Non-pigmented ciliary epithelial cell (primary cell): ENCODE measurements around the genes AKAP5 and ZFYVE26.

DNA sequence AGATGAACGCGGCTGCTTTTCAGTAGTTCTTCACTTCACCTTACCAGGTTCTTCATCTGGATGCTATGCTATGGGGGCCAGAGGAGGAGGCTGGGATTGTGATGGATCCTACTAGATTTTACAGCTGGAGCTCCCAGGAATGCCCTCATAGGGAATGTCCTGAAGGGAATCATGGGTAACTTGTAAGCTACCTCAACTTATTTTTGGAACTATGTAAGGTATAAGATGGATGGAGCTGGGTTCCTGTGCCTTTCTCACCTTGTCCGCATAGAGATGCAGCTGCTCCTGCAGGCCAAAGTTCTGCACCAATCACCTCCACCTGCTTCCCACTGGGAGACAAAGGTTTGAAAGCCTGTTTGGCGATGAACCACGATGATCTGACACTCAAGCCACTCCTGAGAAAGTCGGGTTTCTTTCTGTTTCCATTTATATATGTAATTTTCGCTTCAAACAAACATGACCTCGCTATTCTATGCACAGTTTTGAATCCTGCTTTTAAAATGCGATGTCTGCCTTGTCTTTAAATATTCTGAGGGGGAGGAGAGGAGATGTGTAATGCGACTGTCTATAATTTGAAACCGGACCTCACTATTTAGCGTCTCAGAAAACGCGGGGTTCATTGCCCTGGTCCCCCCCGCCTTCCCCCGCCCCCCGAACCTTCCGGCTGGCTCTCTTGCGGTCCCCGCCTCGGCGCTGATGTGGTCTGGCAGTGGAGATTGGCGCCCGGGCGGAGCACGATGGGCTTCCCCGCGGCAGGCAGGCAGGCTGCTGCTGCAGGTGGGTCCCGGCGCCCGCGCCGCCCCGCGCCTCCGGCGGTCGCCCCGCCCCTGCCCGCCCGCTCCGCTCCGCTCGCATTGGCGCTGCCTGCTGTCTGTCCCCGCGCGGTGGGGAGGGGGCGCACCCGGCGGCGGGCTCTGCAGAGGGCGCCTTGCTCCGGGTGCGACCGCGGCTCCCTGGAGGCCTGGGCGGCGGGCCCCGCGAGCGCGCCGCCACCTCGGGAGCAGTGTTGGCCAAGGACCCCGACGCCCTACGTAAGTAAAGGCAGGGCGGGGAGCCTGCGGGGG, at the start of gene AKAP5:
AKAP5 (plus strand) TSS at position 917 of the 1,064 bp plus-strand sequence.
- RRBS = 1% methylated on average over 26 of the region's 70 CpGs

- RRBS = 0% methylated on average over 2 of the region's 18 CpGs
These were observed 797 bp downstream of the AKAP5 start for GRCh38 chr14:64465819-64466773.

- RRBS = no CpG with 5 or more reads among the region's 5 CpGs
These were observed 5.2 kb upstream of the PLEKHG3 start for GRCh38 chr14:64698942-64699576.

- RRBS = no CpG with 5 or more reads among the region's 28 CpGs
These were observed 56.6 kb downstream of the SPTB start for GRCh38 chr14:64822875-64823773.

- RRBS = no CpG with 5 or more reads among the region's 13 CpGs
These were observed 37.8 kb downstream of the SPTB start for GRCh38 chr14:64841829-64842471.

GRCh38 chr14:64855530-64856164, 24.1 kb downstream of the SPTB start:
- RRBS = no CpG with 5 or more reads among the region's 7 CpGs

DNA sequence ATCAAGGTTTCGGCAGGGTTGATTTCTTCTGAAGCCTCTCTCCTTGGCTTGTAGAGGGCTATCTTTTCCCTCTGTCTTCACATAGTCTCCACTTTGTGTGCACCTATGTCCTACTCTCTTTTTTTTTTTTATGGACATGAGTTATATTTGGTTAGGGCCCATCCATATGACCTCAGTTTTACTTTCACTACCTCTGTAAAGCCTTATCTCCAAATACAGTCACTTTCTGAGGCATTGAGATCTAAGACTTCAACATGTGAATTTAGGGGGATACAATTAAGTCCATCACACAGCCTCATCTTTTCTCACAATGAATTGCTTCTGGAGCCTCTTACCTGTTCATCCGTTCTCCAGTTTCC, 5.9 kb upstream of the SPTB start:
- RRBS = no CpG with 5 or more reads among the region's 2 CpGs

DNA sequence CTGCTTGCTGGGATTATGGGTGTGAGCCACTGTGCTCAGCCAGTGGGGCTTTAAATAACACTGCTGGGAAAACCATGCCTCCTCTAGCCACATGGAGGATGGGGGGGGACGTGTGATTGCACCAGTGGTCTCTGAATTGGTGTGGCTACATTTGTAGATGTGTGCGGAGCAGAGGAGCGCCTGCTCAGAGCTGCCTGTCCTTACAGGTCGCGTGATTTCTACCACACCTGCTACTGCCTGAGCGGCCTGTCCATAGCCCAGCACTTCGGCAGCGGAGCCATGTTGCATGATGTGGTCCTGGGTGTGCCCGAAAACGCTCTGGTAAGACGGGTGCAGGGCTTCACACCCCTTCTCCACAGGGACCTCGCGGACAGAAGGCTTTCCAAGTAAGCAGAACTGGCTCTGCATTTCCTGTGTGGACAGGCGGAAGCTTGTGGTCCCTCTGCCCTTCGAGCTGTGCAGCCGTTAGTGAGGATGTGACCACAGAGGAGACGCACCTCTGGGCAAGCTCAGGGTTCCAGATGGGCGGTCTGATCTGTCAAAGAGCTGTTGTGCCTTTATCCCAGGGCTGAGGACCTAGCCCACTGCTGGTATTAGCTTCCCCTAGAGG, 47.8 kb downstream of the MAX start:
- RRBS = no CpG with 5 or more reads among the region's 18 CpGs

- RRBS = no CpG with 5 or more reads among the region's 1 CpG
These were observed 2.2 kb upstream of the MAX start for GRCh38 chr14:65104570-65104858.

GRCh38 chr14:65156433-65157211, 54.3 kb upstream of the MAX start:
- RRBS = no CpG with 5 or more reads among the region's 16 CpGs

GRCh38 chr14:65206500-65207492, 104.5 kb upstream of the MAX start:
- RRBS = no CpG with 5 or more reads among the region's 11 CpGs

DNA sequence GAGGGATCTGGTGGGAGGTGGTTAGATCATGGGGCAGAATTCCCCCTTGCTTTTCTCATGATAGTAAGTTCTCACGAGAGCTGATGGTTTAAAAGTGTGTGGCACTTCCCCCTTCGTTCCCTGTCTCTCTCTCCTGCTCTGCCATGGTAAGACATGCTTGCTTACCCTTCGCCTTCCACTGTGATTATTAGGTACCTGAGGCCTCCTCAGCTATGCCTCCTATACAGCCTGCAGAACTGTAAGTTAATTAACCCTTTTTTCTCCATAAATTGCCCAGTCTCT, 115.6 kb upstream of the FUT8 start:
- RRBS = no CpG with 5 or more reads among the region's 3 CpGs

DNA sequence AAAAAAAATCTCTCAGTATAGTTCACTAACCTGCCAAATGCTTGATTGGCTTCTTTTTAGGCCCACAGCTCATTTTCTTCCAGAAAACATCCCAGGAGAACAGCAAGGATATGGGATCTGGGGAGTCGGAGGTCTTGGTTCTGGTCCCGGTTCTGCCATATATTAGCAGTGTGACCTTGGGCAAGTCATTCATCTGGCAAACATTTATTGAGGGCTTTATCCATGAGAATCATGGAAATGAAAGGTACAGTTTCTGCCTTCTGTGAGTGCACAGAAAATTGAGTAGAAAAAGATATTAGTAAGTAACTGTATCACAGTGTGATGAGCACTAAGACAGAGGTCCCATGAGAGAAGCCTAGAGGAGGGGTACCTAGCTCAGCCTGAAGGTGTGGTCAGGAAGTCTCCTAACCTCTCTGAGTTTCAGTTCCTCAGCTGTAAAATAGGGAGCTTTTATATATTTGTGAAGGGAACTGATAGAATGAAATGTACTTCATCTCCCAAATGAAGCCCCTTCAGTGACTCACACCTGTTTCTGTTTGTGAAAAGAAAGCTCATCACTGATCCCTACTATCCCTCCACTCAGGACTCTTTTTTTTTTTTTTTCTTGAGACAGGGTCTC, 94.0 kb upstream of the FUT8 start:
- RRBS = no CpG with 5 or more reads among the region's 2 CpGs

GRCh38 chr14:66517287-66517768, 9.4 kb downstream of the GPHN start:
- RRBS = no CpG with 5 or more reads among the region's 2 CpGs

DNA sequence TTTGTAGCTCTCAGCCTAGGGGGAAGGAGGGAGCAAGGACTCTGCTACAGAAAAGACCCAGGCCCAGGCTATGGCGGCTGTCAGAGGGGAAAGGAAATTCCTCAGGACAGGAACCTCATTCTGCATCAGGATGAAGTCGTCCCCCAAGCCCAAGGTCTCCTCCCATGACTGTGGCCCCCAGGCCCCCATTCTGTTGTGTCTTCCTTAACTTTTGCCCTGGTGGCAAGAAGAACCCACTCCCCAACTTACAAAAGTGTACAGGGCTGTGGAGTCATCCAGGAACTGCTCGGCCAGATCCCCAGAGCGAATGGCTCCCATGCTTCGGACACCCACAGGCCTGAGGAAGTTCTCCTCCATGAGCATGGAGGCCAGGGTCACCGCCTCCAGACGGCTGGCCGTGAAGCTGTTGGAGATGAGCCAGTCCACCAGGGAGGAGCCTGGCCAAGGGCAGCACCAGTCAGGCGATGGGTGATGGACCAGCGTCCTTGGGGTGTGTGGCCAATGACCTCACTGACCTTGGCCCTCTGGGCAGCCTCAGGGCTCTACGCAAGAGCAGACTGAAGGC, 19.5 kb downstream of the PLEK2 start:
- RRBS = no CpG with 5 or more reads among the region's 11 CpGs

- RRBS = no CpG with 5 or more reads among the region's 2 CpGs
These were observed 22.2 kb upstream of the PLEKHH1 start for GRCh38 chr14:67510894-67511300.

DNA sequence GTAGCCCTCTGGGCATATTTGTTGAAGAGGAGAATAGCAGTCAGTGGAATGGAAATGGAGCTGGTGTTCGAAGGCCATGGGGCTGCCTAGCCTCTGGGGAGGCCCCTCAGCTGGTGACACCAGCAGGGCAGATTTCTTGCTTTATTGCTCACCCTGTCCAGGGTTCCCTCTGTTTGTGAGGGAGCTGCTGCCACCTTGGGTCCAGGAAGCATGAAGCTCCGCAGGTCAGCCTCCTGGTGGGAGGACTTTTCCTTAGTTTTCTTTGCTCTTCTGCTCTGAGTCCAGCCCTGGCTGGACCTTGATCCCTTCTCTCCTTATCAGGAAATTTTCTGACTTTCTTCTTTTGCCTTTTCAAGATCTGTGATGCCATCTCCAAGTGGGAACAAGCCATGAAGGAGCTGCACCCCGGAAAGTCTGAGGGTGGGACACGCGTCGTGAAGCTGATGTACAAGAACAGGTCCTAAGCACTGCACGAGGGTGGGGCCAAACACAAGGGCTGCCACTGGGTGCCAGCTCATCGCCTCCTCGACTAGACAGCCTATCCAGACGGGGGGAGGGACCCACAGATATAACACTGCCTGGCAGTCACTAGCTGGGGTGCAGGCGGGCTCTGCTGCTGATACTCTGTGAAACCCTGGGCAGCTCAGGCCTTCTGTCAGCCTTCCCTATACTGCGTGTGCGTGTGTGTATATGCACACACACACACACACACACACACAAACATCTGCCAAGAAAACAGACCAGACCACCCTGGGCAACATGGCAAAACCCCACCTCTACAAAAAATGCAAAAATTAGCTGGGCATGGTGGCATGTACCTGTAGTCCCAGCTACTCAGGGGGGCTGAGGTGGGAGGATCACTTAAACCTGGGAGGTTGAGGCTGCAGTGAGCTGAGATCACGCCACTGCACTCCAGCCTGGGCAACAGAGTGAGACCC, 19.2 kb downstream of the PIGH start:
- RRBS = no CpG with 5 or more reads among the region's 14 CpGs

GRCh38 chr14:67653480-67654218, 20.8 kb downstream of the VTI1B start:
- RRBS = no CpG with 5 or more reads among the region's 5 CpGs

GRCh38 chr14:67816427-67817433, at the start of gene ZFYVE26:
Gene ZFYVE26, minus strand, starts transcription at chr14:67816590.
- RRBS = 4% methylated on average over 5 of the region's 37 CpGs